Diencephalon (tissue), 2 donors: ENCODE results near the genes TNFSF15 and PAPPA.

GRCh38 chr9:114335919-114337031 is 6.6 kb downstream of the ORM2 start:
- RAMPAGE, long total RNA: no peak

- RAMPAGE, long total RNA: no peak
These were observed 17.0 kb downstream of the AKNA start for GRCh38 chr9:114370739-114371315.

DNA sequence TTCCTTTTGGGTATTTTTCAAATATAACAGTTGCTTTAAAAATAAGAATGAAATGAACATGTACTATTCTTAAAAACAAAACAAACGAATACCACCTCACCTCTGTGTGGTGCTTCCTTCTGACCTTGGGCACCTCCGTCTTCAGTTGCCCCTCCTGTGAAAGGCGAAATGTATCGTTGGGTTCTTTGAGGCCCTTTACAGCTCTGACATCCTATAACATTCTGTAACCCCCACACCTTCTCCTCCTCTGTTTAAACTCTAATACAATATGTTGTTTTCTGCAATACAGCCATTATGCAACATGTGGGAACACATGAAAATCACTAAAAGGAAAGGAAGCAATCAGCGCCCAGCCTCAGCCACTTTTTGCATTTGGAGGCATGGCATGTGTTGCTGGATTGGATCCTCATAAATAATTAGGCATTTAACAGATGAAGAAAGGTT is 6.5 kb upstream of the AKNA start:
- RAMPAGE, long total RNA: no peak

DNA sequence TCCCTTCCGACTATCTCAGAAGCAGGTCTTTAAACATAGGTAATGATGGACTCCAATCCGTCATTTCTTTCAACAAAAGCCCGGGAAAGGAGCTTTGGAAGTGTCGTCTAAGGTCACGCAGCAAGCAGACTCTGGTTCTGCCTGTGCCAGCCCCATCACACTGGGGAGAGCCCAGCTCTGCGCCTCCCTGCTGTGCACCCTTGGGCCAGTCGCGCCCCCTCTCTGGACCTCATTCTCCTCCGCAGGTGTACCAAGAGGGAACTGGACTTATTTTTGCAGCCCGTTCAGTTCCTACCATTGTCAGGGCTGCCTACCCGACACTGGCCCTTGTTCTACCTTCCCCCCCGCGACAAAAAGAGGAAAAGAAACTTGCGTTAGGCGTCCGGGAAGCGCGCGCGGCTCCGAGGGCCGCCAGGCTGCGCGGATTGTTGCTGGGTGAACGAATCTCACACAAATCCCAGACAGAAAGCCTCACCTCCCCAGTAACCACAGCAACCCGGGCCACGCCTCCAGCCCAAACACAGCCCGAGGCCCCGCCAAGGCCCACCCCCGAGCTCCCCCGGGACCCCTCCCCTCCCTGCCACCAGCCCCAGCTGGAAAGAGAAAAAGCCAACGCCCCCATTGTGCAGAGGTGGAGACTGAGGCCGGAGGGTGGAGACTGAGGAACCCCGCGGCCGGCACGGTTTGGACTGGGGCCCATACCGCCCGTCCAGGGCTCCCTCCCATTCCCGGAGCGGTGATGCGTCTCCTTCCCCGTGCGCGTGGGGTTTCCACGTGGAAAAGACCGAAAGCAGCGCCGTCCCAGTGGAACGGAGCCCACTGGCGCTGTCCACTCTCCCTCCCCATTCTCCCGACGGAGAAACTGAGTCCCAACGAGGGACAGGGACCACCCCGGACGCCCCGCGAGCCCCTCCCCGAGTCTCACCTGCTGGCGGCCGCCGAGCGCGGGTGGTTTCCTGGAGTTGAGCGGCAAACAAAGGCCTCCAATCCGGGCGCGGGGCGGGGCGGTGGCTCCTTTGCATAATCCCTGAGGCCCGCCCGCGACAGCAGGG is 10.1 kb upstream of the AKNA start:
- RAMPAGE, long total RNA: no peak

- RAMPAGE, long total RNA: no peak
These were observed 53.1 kb downstream of the WHRN start for GRCh38 chr9:114452061-114452619.

- RAMPAGE, long total RNA: no peak
These were observed 11.8 kb downstream of the WHRN start for GRCh38 chr9:114493291-114494023.

GRCh38 chr9:114606851-114607199 is 4.3 kb upstream of the TMEM268 start:
- RAMPAGE, long total RNA: no peak

- RAMPAGE, long total RNA: no peak
These were observed 1.3 kb downstream of the TMEM268 start for GRCh38 chr9:114612036-114613158.

DNA sequence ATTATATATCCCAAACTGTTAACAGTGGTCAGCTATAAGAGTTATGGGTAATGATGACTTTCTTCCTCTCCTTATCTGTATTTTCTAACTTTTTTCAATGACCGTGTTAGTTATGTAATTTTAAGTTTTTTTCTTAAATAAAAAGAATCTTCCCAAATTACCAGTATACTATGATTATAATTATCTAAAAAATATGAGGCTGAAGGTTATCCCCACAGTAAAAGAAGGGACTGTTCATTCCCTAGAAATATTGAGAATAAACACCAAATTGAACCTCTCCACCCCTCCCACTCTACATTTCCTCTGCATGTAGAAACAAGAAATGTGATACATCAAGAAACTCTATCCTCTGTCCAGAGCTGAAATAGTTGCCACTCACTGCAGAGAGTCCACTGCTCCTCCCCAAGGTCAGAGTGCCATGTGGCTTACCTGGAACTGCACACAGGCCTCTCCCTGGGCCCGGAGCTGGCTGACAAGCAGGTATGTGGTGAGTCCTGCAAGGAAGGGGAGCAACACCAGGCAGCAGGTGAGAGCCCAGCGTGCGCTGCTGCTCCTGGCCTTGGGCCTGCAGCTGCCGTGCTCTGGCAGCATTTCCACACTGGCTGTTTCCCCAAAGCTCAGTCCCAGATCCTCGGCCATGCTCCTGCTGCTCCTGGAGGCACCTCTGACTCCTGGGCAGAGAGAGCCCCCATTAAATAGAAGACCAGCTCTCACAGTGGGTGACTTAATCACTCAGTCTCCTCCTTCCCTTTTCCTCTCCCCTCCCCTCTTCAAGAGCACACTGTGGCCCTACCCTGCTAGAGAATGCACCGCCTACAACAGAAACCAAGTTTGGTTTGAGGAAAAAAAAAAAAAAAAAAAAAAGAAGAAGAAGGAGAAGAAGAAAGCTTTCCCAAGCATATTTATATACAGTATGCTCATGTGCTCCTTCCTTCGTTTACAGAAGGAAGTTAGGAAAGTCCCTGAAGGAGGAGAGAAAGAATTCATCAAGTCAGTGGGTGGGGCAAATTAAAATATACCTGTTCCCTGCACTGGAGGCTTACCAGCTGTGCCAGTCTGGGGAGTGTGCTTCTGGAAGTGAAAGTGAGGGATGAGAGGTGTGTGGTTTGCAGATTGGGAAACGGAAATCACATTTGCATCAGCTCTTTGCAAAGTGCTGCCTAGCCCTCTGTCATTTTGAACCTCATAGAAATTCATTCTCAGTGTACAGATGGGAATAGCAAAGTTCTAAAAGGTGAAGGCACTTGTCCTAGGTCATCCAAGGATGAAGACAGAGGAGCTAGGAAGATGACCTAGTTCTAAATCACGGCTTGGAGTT is at the start of gene TNFSF15:
Gene TNFSF15, minus strand, starts transcription at position 666 of the 1,318 bp plus-strand sequence.
- RAMPAGE, long total RNA: no peak

DNA sequence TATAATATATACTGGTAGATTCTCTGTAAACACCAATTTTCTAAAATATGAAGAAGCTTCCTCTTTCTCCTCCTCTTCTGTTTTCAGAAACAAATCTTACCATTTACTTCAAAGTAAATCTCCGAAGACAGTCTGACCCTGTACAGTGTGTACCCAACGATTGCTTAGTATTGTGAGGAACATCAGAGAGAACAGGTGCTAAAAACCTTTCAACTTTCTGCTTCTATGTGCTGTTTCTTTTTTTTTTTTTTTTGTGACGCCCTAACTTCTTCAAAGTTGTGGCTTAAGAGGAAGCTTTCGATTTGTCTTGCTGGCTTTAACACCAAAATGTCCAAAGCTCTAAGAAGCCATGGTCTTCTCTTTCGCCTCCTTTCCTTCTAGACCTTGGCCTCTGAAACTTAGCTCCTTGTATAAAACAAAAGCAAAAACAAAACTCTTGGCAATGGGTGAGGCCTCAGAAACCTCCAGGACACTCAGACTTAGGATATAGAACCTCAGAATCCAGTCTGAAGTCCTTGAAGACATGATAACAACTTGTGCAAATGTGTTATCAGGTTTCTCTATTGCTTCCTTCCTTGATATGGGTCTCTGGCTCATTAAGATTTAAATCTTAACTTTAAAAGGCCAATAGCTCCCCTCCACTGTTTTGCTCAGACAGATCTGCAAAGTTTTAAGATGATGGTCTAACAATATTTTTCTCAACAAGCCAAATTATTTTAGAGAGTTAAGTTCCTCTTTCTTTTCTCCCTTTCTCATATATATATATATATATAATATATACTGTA is 1.1 kb downstream of the TNFSF8 start:
- RAMPAGE, long total RNA: no peak

GRCh38 chr9:115117150-115117656 is 754 bp downstream of the TNC start:
- RAMPAGE, long total RNA: no peak

DNA sequence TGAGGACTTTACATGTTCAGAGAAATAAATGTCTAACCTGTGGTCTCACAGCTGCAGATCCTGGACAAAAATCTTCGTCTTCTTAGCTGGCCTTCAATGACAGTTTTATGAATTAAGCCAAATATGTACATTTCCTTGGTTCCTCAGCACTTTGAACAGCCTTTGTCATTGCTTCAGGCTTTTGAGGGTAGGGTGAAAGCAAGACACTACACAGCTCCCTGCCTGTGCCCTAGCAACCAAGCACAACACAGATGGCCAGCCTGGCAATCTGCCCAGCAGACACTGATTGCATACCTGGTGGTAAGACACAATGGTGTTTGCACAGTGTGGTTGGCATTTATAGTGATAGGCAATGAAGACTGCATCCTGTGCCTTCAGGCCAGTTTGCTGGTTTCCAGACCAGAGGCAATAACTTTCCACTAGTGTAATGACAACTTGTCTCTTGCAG is 144.4 kb upstream of the TNC start:
- RAMPAGE, long total RNA: start-site peak on the minus strand centred at position 179 of the sequence, 53 bp wide, 13 and 26 reads in 2 replicates

- RAMPAGE, long total RNA: no peak
These were observed 276.3 kb upstream of the TNC start for GRCh38 chr9:115394120-115394788.

GRCh38 chr9:116153384-116153980 is at the start of gene PAPPA:
TSS of gene PAPPA (plus strand) at chr9:116153791.
- RAMPAGE, long total RNA: no peak

- RAMPAGE, long total RNA: no peak
These were observed 169.5 kb downstream of the PAPPA start for GRCh38 chr9:116322974-116323575.

DNA sequence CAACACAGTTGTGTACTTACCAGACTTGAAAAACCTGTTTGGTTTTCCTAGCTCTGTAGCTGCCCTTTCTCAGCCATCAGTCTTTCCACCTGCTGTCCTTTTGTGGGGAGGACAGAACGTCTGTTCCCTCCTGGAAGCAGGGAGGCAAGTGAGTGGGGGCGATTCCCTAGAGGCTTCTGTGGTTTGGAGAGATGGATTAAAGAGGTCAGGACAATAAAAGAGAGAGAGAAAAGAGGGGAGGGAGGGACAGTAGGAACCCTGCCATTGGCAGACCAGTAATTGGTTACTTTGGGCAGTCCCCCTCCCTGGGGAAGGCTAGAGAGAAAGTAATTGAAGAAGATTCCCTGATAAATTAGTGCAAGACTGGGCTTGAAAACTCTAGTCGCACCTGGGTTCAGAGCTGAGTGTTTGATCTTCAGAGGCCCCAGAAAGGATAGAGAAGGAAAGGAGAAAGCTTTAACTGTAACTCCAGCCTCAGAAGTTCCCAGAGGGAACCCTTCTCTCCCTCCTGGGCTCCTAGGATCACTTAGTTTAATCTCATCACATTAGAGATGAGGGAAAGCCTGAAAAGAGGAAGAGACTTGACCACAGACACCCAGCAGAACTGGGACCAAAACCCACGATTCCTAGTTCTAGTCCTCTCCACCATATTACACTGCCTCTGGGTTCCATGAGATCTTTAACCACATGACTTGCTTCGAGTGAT is 14.5 kb downstream of the ASTN2 start:
- RAMPAGE, long total RNA: no peak

GRCh38 chr9:117415555-117416032 is 737 bp upstream of the ASTN2 start:
- RAMPAGE, long total RNA: no peak

- RAMPAGE, long total RNA: no peak
These were observed 132.1 kb upstream of the ASTN2 start for GRCh38 chr9:117546904-117547379.

DNA sequence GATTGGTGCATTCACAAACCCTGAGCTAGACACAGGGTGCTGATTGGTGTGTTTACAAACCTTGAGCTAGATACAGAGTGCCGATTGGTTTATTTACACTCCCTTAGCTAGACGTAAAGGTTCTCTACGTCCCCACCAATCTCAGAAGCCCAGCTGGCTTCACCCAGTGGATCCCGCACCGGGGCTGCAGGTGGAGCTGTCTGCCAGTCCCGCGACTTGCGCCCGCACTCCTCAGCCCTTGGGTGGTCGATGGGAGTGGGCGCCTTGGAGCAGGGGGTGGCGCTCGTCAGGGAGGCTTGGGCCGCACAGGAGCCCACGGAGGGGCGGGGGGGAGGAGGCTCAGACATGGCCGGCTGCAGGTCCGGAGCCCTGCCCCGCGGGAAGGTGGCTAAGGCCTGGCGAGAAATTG is 61.7 kb upstream of the TLR4 start:
- RAMPAGE, long total RNA: no peak

DNA sequence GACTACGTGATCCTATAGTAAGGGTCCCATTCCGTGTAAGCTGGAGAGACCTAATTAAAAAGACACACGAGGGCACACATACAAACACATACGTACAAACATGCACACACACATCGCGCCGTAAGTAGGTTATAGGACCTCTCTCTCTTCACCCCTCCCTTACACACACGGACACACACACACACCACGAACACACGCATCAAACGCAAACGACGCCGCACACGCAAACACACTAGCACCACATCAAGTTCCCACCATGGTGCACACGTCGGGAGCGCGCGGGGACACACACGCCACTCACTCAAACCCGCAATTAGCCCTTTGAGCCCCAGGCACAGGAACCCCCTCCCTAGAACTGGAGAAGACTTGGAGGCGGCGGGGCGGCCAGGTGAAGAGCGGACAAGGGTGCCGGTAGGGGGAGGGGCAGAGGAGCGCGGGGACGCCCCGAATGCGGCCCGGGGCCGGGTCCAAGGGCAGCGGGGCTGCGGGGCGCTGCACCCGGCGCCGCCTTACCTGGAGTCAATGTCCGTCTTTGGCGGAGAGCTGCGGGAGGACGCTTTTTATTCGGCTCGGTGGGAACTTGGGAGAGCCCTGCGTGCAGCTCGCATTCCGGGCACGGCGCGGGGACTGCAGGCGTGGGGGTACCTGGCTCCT is 565 bp downstream of the BRINP1 start:
- RAMPAGE, long total RNA: no peak